Ishikawa (cell line): ENCODE data around the genes UBAP1 and IL11RA.

GRCh38 chr9:34046758-34047163 lies 1.9 kb downstream of the UBAP2 start:
- RRBS, result no CpG with 5 or more reads among the region's 1 CpG

GRCh38 chr9:34124738-34125469 lies 1.6 kb downstream of the DCAF12 start:
- RRBS, result no CpG with 5 or more reads among the region's 9 CpGs

GRCh38 chr9:34125491-34126122 lies 891 bp downstream of the DCAF12 start:
- RRBS, result no CpG with 5 or more reads among the region's 16 CpGs

DNA sequence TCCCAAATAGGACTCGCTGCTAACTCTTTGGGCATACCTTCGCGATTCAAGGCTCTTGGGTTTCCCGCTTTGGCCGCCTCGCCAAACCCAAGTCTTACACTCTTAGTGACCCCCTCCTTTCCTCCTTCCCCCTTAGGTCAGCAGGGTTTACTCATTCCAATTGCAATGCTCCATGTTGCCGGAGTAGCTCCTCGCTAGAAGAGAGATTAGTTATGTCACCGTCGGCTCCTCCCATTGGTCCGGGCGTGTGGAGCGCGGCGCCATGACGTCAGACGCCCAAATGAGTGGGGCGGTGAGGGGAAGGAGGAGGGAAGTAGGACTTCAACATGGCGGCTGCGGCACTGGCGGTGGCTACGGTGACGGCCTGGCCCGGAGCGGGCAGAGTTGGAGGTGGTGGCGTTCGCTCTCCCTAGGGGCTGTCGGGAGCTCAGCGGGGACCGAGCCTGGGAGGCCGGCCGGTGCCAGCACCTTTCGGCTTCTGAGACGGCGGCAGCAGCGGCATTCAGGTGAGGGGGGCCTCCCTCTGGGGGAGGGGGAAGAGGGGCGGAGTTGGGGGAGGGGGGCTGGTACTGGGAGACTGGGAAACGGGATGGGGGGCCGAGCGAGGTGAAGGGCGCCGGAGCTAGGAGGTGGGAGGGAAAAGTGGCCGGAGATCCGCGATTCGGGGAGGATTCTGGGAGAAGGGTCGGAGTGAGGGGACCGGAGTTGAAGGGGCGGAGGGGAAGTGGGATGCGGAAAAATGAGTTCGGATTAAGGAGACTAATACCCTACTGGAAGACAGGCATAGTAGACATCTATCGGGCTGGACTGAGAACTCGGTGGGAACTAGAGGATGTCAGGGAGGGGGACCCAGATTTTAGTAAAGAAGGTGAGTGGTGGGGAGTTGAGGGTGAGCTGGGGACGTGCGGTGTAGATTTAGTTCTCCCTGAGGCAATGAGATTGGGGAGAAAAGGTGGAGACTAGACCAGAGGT lies at the start of gene UBAP1:
UBAP1 (plus strand) TSS at position 309 of the 972 bp plus-strand sequence.
- RRBS, result 1% methylated on average over 23 of the region's 55 CpGs

DNA sequence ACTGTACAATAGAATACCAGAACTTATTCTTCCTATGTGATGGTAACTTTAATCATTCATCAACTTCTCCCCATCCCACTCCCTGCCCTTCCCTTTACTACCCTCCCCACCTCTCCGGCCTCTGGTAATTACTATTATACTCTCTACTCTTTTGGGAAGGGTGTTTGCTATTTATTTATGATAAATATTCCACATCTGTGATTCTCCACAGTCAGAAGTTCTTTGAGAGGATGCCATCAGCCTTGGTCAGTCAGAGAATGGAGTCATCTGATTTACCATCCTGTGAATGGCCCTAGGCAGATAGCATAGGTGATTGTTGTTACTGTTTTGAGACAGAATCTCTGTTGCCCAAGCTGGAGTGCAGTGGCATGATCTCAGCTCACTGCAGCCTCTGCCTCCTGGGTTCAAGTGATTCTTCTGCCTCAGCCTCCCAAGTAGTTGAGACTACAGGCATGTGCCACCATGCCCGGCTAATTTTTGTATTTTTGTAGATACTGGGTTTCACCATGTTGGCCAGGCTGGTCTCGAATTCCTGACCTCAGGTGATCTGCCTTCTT lies 38.2 kb downstream of the UBAP1 start:
- RRBS, result no CpG with 5 or more reads among the region's 3 CpGs

- RRBS, result no CpG with 5 or more reads among the region's 5 CpGs
Measured at GRCh38 chr9:34263355-34263633, 65.8 kb downstream of the KIF24 start.

- RRBS, result no CpG with 5 or more reads among the region's 4 CpGs
Measured at GRCh38 chr9:34332417-34333039, 3.2 kb downstream of the NUDT2 start.

GRCh38 chr9:34438674-34439069 lies 19.7 kb downstream of the FAM219A start:
- RRBS, result no CpG with 5 or more reads among the region's 11 CpGs

GRCh38 chr9:34513276-34514018 lies 9.3 kb downstream of the ENHO start:
- RRBS, result no CpG with 5 or more reads among the region's 5 CpGs

DNA sequence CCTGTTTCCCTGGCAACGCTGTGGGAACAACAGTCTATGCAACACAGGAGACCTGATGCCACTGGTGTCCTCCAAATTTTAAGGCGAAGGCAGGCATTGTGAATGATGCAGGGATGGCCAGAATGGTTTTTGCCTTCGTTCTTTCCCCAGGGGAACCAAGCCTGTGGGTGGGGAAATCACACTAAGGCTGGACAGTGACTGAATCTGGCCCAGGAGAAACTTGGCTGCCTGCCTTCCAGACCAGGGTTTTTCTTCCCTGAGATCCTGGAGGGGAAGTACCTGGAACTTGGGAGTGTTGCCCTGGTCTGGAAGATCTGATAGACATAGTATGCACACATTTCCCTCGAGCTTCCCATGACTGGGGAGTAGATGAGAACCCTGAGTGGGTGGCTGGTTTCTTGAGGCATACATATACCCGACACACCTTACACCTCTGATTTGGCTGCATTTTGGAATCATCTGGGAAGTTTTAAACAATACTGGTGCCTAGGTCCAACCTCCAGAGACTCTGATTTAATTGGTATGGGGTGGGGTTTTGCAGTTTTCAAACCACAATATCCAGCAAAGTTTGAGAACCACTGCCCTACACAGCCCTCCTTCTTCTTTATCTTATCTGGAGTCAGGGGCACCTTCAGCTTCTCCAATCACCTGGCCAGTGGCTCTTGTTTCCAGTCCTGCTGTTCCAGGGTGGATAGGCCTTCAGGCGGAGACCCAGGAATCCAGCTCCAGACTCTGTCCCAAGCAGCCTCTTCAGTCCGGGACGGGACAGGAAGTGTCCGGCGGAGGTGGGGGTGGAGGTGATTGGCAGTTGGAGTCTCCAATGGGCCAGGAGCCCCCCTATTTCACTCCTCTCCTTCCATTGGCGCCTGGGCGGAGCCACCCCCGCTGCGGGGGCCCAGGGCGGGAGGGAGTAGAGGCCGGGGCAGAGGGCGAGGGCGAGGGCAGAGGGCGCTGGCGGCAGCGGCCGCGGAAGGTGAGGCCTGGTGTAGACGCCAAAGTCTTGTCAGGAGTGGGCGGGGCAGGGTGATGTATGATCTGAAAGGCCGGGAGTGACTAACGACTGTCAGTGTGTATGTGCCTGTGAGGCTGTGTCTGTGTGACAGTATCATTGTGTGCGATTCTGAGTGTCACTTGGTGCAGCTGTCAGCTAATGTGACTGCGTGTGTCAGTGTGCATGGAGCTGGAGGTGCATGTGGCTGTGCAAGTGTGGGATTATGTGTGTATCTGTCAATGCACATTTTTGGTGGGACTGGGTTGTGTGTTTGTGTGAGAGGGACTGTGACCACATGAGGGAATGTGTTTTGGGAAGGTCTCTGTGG lies at the start of gene IL11RA:
IL11RA (plus strand) TSS at position 925 of the 1,319 bp plus-strand sequence.
- RRBS, result 2% methylated on average over 6 of the region's 29 CpGs

- RRBS, result no CpG with 5 or more reads among the region's 10 CpGs
Measured at GRCh38 chr9:34654740-34655402, 2.9 kb downstream of the IL11RA start.

DNA sequence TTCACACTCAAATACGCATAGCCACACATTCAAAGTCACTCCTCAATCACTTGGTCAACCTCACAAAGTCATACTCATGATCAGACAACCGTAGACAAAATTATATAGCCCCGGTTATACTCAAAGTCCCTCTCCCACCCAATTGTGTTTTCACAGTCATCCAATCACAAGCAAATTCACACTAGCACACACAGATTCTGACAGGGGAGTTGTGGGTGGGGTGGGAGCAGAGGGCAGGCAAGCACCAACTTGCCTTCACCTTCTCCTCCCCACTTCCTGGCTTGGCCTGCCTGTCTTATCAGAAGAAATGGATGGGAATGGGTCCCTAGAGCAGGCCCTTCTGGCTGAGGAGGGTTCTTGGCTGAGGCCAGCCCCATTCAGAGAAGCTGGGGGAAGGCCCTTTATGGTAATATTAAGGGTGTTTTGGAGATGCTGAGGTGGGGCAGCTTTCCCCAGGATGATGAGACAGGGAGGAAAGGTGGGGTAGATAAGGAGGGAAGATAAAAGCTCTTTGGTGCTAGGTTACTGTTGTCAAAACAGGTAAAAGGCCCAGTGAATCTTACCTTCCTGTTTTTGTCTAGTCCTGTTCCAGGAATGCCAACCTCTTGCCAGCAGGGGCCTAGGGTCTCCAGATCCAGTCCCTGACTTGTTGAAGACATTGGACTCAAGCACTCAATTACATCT lies 625 bp upstream of the CCL27 start:
- RRBS, result no CpG with 5 or more reads among the region's 3 CpGs

DNA sequence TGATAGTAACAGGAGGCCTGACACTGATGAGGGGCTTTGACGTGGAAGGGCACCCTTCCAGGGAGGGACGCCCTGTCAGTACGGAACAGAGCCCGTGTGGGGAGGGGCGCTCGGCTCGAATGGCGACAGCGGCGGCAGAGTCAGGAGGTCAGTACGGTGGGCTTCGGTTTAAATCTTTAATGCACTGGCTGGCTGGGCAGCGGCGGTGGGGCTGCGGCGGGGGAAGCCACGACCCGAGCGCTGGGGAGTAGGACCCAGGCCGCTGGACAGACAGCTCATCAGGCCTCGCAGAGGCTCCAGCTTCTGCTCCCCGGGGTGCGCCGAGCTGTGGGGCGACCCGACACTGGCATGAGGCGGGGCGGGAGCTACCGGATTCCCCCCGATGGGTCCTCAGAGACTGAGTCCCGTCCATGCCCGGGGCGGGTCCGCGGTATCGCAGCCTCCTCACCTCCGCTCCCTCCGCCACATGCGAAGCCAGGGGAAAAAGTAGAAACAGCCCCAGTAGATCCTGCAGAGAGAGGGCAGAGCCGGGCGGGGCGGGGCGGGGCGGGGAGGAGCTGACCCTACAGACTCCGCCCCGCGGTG lies 887 bp downstream of the ENSG00000187186 start:
- RRBS, result 4% methylated on average over 14 of the region's 47 CpGs

- RRBS, result 3% methylated on average over 21 of the region's 50 CpGs
Measured at GRCh38 chr9:34701108-34701769, 8.7 kb downstream of the CCL21 start.

GRCh38 chr9:34937925-34938163 lies 20.2 kb upstream of the PHF24 start:
- RRBS, result no CpG with 5 or more reads among the region's 2 CpGs

DNA sequence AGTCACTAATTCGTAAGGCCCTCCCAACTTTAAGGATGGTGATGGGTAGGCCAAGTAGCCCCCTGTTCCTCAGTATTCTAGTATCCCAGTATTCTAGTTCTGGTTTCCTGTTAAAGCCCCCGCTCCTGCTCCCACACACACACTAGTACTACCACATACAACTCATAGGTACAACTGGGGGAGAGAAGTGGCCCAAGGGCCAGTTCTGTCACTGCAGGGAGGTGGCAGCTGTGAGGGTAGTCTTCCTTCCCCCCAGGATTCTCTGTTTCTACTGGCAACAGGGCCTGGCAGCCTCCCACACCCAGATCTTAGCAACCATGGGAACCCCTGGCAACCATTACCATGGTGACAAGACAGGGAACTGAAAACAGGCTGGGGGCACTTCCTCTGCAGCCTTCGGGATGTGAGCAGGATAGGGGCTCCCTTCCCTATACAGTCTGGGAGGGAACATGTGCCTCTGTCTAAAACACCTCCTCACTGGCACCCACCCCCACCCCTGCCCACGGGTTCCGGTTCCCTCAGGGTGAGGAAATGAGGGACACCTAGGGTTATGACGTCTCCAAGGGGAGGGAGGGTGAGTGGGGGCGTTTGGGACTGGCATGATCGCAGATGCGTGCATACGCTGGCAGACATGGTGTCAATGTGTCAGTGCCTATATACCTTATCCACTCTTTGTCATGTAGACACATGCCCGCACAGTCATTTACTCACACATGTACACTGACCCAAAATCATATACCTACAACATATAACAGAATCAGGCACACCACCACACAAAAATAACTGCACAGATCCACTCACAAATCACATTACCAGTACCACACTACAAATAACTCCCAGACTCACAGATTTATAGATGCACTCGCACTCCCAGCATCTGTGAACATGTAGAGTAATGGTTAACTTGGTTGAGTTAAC lies 3.0 kb upstream of the DNAJB5 start:
- RRBS, result no CpG with 5 or more reads among the region's 12 CpGs

- RRBS, result no CpG with 5 or more reads among the region's 2 CpGs
Measured at GRCh38 chr9:35039366-35040146, 2.5 kb upstream of the C9orf131 start.

DNA sequence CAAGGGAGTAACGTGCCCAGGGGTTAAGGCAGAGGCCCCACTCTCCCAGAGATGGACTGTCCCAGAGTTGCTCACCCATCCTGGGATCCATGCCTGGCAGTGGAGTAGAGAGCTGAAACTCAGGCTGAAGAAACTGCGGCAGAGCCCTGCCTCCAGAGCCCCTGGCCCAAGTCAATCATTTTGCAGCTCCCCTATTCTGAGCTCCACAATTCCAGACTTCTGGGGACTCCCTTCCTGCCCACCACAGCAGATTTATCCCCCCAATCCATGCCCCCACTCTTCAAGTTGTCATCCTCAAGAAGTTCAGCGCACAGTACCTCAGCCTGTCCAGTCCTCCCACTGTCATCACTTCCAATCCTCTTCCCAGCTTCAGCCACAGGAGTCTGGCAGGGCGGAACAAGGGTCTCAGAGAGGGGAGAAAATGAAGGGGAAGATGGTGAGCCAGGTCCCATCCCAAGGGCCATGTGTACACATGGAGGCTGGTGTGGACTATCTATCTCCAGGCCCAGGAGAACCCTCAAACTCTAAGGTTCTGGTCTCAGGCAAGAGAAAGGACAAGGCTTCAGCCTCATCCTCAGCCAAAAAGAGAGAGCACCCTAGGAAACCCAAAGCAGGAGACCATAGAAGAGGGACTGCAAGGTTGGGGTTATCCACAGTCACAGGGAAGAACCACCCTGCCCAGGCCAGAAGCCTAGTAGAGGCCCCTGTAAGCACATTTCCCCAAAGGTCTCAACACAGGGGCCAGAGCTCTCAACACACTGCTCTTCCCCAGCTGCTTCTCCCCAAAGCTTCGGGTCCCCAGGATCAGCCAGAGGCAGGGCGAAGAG lies 3.0 kb downstream of the C9orf131 start:
- RRBS, result no CpG with 5 or more reads among the region's 6 CpGs

- RRBS, result no CpG with 5 or more reads among the region's 5 CpGs
Measured at GRCh38 chr9:35089005-35089626, 7.3 kb downstream of the PIGO start.

- RRBS, result 47% methylated on average over 5 of the region's 12 CpGs
Measured at GRCh38 chr9:35114775-35115600, 674 bp downstream of the ATOSB start.